ENCODE results near the genes PRR19, TMEM145 and TEX101.

GRCh38 chr19:41887775-41888559 is 5.0 kb downstream of the ARHGEF1 start:
- RRBS, result no CpG with 5 or more reads among the region's 21 CpGs

GRCh38 chr19:41888759-41889200 is 5.8 kb downstream of the ARHGEF1 start:
- RRBS, result no CpG with 5 or more reads among the region's 12 CpGs

GRCh38 chr19:41957790-41958192 is 1.3 kb downstream of the RABAC1 start:
- RRBS, result no CpG with 5 or more reads among the region's 7 CpGs

DNA sequence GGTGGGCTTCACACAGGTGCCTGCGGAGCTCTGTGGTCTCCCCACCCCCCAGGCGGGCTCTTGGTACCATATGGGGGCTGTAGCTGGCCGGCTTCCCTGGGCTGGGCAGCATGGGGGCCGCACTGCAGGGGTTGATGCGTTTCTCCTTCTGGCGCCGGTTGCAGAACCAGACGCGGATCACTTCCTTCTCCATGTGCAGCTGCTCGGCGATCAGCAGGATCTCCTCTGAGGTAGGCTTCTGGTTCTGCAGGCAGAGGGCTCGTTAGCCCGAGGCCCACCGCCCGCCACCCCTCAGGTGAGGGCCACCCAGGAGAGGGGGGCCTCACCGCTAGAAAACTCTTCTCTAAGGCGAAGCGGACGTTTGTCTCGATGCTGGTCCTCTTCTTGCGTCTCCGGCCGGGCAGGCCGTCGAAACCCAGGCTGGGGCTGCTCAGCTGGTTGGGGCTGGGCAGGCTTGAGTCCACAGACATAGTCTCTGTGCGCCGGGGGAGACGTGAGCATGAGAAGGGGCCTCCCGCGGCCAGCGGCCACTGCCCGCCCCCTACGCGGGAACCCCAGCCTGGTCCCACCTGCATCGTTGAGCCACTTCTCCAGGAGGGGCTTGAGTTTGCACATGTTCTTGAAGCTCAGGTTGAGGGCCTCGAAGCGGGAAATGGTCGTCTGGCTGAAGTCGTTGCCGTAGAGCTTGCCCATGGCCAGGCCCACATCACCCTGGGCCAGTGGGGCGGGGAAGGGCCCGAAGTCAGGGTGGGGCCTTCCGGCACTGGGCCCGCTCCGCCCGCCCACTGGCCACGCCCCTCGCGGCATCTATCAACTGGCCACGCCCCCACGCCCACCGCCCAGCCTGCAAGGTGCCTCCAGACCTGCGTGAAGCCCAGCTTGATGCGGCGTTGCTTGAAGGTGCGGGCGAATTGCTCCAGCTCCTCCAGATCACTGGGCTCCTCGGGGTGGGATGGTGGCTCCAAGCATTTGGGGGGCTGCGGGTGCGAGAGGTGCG is 19.6 kb downstream of the ZNF574 start:
- RRBS, result 70% methylated on average over 7 of the region's 61 CpGs

GRCh38 chr19:42129114-42129885 is 2.9 kb downstream of the POU2F2 start:
- RRBS, result no CpG with 5 or more reads among the region's 12 CpGs

DNA sequence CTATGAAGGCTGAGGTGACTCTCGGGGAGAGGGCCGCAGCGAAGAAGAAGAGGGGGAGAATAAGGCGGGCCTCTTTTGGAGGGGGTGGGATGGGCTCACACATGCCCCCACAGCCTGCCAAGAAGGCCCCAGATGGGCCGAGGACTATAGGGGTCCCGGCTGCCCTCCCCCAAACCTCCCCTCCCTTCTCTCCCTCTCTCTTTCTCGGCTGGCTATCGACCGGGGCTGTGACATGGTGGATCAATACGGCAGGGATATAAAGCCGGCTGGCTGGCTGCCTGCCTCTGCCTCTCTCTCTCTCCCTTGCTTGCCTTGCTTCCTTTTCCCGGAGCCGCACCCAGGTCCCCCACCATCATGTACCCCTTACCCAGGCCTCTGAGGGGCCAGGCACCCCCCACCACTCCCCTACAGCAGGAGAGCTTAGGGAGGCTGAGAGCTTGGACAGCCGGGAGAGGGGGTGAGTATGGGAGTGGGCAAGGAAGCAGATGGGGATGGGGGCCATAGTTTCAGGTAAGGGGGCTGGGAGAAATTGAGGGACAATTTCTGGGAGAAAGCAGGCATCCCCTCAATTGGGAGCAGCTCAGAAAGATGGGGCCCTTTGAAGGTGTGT is 20.1 kb upstream of the POU2F2 start:
- RRBS, result 64% methylated on average over 8 of the region's 14 CpGs

GRCh38 chr19:42243405-42243993 is 1.1 kb upstream of the GSK3A start:
- RRBS, result no CpG with 5 or more reads among the region's 29 CpGs

DNA sequence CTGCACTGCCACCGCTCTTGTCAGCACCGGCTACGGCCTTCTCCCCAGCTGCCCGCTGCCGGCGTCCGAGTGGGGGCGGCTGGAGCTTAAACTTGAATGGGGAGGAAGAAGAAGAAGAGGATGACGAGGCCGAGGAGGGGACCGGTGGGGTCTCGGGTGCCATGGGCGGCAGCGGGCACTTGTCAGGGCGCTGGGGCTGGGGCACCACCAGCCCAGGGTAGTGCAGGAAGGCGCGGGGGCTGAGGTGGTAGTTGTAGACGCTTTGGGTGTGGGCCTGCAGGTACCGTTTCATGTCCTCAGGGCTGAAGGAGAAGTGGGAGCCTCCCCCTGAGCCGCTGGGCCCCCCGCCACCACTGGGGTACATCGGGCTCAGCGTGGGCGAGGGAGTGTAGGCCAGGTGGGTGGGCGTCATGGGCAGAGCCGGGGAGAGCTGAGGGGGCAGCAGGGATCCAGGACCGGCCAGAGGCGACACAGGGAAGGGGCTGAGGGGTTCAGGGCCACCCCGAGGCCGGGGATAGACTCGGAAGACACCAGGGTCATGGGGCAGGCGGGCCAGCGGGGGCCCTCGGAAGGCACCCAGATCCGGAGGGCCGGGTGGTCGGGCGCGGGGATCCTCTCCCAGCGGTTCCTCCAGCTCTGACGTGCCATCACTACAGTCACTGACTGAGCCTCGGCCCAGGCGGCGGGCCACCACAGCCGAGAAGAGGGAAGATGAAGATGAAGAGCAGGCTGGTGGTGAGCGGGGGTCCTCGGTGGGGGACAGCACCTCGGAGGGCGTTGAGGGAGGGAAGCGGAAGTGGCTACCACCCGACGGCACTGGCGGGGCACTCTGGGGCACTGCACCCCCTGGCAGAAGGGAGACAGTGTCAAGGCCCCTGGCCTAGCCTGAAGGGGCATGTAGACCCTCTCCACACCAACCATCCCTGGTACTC is 5.8 kb downstream of the ERF start:
- RRBS, result 63% methylated on average over 12 of the region's 53 CpGs

- RRBS, result no CpG with 5 or more reads among the region's 8 CpGs
These were observed 2.8 kb downstream of the ERF start for GRCh38 chr19:42252137-42252588.

- RRBS, result no CpG with 5 or more reads among the region's 5 CpGs
These were observed 2.4 kb downstream of the ERF start for GRCh38 chr19:42252589-42252773.

GRCh38 chr19:42254240-42254816 is 600 bp downstream of the ERF start:
- RRBS, result 2% methylated on average over 20 of the region's 55 CpGs

- RRBS, result no CpG with 5 or more reads among the region's 23 CpGs
These were observed 1.6 kb downstream of the CIC start for GRCh38 chr19:42270229-42271385.

DNA sequence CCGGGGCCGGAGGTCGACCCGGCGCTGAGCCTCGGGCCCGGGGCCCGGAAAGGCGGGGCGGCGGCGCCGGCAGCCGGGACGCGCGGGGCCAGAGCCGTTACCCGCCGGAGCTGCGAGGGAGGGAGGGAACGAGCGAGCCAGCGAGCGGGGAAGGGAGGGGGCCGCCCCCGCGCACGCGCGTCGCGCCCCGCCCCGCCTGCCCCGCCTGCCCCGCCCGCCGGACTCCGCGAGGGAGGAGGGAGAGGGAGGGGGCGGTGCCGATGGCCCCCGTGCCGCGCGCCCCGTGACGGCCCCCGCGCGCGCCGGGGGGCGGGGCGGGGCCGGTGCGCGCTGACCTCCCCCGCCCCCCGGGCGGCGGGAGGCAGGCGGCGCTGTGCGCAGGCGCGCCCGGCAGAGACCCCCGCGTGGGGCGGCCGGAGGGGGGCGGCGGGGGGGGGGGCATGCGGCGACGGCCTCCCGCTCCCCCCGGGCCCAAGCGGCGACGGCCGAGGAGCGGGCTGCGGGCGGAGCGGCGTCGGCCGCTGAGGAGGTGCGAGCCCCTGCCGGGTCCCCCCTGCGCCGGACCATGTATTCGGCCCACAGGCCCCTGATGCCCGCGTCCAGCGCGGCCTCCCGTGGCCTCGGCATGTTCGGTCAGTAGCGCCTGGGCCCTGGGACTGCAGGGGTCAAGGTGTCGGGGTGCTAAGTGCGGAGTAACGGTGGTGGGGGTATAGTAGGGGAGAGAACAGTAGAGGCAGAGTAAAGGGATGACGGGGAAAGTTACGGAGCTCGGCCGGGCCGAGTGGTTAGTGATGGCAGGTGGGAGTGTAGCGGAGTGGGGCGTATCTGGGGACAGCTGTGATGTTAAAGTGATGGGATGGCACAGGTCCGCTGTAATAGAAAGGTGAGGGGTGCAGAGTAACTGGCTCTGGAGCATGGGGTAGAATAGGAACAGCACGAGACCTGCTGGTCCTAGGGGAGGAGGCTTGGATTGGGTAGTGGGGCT is 15.4 kb downstream of the CIC start:
- RRBS, result under 1% methylated on average over 52 of the region's 116 CpGs

DNA sequence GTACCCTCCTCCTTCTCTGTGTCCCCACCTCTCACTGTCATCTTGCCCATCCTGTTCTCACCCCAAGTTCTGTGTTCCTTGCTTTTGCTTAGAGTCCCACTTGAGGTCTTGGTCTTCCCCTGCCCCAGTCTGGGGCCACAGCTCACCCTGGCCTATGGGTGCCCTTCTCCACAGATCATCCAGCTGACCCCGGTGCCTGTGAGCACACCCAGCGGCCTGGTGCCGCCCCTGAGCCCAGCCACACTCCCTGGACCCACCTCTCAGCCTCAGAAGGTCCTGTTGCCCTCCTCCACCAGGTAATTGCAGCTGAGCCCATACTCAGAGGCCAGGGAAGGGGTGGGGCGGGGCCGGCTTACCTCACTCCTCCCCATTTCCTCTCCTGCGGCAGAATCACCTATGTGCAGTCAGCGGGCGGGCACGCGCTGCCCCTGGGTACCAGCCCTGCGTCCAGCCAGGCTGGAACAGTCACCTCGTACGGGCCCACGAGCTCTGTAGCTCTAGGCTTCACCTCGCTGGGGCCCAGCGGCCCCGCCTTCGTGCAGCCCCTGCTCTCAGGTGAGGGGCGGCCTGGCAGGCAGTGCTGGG is 9.9 kb upstream of the PRR19 start:
- RRBS, result no CpG with 5 or more reads among the region's 19 CpGs

- RRBS, result 2% methylated on average over 2 of the region's 21 CpGs
These were observed at the start of gene PRR19 for GRCh38 chr19:42301732-42302234. PRR19 (plus strand) TSS chr19:42302132.

GRCh38 chr19:42313020-42314058 is at the start of gene TMEM145:
TMEM145 (plus strand) TSS chr19:42313309.
- RRBS, result under 1% methylated on average over 36 of the region's 77 CpGs

GRCh38 chr19:43414486-43414770 is 262 bp upstream of the TEX101 start:
- RRBS, result no CpG with 5 or more reads among the region's 11 CpGs

- RRBS, result 96% methylated on average over 5 of the region's 14 CpGs
These were observed at the start of gene TEX101 for GRCh38 chr19:43414771-43415041. TEX101 (plus strand) TSS chr19:43414890.

GRCh38 chr19:43543380-43544010 is 10.5 kb downstream of the ZNF575 start:
- RRBS, result 80% methylated on average over 2 of the region's 16 CpGs